A172 (cell line): ENCODE data around the genes EYS and ADGRB3.

GRCh38 chr6:57423611-57424099, 106.2 kb downstream of the PRIM2 start:
- RAMPAGE, long total RNA: no peak

- RAMPAGE, long total RNA: no peak
Measured at GRCh38 chr6:63352520-63353355, 33.0 kb upstream of the LGSN start.

- RAMPAGE, long total RNA: no peak
Measured at GRCh38 chr6:63440480-63440972, 120.7 kb upstream of the LGSN start.

GRCh38 chr6:63458534-63459181, 113.6 kb upstream of the PTP4A1 start:
- RAMPAGE, long total RNA: no peak

DNA sequence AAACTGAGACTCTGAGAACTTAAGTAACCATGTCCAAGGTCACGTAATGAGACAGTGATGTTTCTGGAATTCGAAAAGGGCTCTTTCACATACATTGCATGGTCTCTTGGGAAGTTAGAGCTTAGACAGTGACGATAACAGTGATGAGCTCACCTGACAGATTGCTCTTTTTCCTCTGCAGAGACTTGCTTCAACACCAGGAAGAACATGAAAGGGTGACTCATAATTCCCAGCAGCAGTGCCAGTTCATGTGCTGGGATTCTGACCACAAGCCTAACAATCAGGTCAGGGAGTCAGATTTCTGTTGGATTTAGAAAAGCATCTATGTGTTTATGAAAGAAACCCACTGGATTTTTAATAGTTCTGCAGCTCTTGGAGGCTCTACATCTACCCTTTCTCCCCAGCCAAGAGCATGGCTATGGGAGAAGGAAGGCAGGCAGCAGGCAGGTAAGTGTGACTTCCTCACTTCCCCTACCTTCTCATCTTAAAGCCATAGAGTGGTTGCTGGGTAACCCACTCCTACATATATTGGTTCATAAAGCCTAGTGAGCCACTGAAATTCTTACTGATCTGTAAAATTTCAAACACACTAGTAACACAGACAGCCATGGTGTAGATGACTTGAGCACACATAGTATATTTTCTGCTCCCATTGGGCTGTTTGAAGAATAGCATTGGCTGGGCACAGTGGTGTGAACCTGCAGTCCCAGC, 44.5 kb upstream of the PTP4A1 start:
- RAMPAGE, long total RNA: no peak

- RAMPAGE, long total RNA: no peak
Measured at GRCh38 chr6:63566056-63566514, 6.2 kb upstream of the PTP4A1 start.

DNA sequence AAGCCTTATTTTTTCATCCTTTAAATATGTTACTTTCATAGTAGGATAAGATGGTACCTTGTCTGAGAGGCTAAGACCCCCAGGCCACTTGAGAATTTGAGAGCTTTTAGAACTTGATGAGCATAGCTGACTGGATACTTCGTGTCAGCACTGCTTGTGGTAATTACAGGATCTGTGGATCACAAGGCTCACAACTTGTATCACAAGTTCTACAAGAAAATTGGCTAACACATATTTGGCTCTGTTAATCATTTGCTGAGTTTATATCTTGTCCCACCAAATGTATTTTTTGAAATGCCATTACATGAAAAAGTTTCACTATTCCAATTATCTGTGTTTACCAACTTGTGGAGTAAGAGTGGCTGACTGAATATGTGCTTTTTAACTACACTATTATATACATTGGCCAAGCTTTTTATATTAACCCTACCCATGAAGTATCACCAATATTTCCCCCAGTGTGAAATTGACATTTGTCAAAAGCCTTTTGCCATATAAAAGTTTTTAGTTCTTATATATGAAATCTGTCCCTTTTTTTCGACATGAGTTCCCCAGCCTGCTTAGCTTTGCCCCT, 1.8 kb upstream of the PTP4A1 start:
- RAMPAGE, long total RNA: no peak

DNA sequence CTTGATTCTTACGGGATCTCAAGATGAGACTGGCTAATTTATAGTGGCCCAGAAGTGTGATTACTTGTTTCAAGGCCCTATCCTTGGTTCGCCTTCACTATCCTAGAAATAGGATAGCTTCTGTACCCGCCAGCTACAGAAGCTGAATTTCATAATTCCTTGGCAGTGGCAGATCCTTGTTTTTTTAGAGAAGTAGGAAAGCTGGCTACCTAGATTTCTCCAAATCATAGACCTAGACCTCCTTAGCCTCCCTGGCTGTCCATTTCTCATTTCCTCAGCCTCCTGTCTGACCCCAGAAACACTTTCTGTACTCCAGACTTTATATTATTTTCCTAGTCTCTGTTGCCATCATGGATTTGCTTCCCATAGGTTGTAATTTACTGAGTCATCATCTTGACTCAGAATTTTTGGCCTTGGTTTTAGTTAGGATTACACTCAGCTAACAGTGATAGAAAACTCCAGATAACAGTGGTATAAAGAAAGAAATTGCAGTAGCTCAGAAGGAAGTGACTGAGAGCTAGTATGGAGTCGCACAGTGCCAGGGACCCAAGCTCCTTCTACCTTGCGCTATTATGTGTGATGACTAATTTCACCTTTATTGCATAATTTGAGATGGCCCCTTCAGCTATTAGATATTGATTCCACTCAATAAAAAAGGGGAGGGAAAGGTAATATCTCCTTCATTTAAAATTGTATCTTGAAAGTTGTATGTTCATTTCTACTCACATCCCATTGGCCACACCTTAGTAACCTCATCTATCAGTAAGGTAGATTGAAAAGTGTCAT, 27.8 kb downstream of the PHF3 start:
- RAMPAGE, long total RNA: no peak

- RAMPAGE, long total RNA: no peak
Measured at GRCh38 chr6:63696633-63697515, 61.3 kb downstream of the PHF3 start.

GRCh38 chr6:63732521-63733257, 97.1 kb downstream of the PHF3 start:
- RAMPAGE, long total RNA: no peak

DNA sequence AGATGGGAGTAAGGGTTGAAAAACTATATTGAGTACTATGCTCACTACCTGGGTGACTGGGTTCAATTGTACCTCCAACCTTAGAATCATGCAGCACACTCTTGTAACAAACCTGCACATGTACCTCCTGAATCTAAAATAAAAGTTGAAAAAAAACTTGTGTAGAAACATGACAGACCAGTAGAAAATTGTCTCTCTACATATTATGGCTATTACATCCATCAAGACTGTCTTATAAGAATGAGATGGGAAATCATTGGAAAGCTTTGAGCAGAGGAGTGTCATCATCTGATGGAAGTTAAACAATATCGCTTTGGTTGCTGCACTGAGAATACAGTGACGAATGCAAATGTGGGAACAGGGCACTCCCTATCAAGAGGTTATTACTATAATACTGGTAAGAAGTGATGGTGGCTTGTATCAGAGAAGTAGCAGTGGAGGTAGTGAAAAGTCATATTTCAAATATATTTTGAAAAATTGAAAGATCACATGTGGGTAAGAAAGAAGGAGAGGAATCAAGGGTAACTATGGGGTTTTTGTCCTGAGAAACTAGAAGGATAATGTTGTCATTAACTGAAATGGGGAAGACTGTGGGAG, 98.6 kb downstream of the PHF3 start:
- RAMPAGE, long total RNA: no peak

DNA sequence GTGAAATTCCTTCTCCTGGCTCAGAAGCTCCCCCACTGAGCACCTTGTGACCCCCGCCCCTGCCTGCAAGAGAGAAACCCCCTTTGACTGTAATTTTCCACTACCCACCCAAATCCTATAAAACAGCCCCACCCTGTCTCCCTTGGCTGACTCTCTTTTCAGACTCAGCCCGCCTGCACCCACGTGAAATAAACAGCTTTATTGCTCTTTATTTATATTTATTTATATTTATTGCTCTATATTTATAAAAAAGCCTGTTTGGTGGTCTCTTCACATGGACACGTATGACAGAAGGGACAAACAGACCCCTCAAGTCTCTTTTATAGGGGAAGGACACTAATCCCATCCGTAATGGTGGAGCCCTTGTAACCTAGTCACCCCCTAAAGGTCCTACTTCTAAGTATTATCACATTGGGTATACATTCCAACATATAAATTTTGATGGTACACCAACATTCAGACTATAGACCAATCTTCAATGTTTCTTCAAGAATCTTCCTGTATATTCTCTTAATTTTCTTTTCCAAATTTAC, 325.8 kb downstream of the PHF3 start:
- RAMPAGE, long total RNA: no peak

GRCh38 chr6:65707061-65707460, at the start of gene EYS:
EYS (minus strand) TSS chr6:65707226.
- RAMPAGE, long total RNA: no peak

DNA sequence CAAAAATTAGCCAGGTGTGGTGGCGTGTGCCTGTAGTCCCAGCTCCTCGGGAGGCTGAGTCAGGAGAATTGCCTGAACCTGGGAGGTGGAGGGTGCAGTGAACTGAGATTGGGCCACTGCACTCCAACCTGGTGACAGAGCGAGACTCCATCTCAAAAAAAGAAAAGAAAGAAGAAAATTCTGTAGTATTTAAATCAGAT, 622.0 kb upstream of the EYS start:
- RAMPAGE, long total RNA: no peak

GRCh38 chr6:66349871-66350320, 642.9 kb upstream of the EYS start:
- RAMPAGE, long total RNA: no peak

DNA sequence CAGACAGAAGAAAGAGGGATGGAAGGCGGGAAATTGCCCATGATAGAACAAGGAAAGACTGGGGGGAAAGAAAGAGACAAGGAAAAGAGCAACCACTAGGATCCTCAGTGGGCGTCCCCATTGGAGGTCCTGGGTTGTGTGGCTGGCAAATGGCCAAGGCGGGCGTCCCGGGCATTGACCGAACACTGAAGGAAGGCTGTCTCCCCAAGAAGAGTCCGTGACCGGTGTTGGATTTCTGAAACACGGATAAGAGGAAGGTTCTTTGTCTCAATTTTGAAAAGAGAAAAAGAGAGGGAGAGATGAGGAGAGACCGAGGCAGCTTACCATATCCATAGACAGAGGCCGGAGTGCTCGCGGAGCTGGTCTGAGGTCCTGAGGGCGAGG, 746.5 kb upstream of the ADGRB3 start:
- RAMPAGE, long total RNA: no peak

GRCh38 chr6:68559749-68560176, 75.3 kb upstream of the ADGRB3 start:
- RAMPAGE, long total RNA: no peak

DNA sequence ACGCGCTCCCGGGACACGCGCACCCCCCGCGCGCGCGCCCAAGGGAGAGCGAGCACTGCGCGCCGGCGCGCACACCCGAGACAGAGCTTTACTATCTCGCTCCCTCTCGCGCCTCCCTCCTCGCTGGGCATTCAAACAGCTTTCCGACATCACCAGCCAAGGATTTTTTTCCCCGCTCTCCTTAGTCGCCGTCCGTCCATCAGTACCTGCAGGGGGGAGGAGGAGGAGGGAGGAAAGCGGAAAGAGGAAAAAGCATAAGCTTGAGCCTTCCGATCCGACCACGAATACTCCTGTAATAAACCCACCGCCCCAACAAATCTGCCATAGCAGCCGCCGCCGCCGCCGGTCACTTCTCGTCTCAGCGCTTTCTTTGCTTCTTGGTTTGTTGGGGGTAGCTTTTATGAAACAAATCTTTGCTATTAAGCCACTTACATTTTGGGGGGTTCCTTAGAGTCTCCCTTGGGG, at the start of gene ADGRB3:
Gene ADGRB3, plus strand, starts transcription at position 55 of the 465 bp plus-strand sequence.
- RAMPAGE, long total RNA: no peak

DNA sequence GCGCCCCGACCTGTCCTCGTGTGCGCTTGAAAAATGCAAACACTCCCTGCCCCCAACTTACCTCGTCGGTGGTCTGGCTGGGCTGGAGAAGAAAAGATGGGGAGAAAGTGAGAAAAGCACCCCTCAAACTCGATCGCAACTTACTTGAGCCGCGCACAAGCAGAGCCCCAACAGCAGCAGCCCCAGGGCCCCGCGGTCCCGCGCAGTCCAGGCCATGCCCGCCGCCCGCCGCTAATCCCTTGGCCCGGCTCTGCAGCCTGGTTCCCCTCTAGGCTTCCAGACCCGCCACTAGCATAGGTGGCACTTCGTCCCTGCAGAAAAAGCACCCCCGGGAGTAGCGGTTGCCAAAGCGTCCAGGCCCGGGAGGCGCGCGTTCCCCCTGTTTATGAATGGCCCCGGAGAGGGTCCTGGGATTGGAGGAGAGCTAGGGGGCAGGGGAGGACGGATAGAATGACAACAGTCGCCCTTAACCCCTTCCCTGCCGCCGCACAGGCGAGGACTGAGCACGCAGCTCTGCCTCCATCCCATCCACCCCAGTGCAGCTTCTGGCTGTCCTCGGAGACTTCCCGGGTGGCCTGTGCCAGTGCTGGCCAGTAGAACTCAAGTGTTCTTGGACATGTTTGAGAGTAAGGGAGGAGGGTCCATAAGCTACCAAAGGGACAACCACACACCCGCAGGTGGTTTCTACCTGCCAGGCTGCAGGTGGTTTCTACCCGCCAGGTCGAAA, 19.9 kb downstream of the COL9A1 start:
- RAMPAGE, long total RNA: no peak

DNA sequence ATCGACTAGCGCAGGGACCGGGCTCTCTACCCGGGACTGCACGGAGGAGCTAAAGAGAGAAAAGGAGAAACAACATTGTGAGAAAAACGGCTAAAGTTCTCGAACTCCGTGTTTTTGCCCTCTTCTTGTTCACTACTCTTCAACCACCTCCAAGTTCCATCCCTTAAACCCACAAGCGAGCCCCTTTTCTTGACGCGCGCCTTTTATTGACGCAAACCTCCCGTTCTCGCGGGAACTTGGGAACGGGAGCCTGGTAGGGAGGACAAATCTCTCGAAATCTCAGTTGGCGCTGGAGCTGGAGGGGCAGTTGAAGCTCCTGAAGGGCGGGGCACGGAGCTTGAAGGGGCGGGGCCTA, 317 bp upstream of the FAM135A start:
- RAMPAGE, long total RNA: no peak